Osteoblast (primary cell): ENCODE measurements around a stretch of chr18.

- CAGE, long polyA plus RNA: no peak
- RRBS: no CpG with 5 or more reads among the region's 18 CpGs
Measured at GRCh38 chr18:79917889-79918474, 33.5 kb downstream of the SLC66A2 start.

GRCh38 chr18:79934331-79935294 is 16.8 kb downstream of the SLC66A2 start:
- CAGE, long polyA plus RNA: no peak
- RRBS: no CpG with 5 or more reads among the region's 10 CpGs

DNA sequence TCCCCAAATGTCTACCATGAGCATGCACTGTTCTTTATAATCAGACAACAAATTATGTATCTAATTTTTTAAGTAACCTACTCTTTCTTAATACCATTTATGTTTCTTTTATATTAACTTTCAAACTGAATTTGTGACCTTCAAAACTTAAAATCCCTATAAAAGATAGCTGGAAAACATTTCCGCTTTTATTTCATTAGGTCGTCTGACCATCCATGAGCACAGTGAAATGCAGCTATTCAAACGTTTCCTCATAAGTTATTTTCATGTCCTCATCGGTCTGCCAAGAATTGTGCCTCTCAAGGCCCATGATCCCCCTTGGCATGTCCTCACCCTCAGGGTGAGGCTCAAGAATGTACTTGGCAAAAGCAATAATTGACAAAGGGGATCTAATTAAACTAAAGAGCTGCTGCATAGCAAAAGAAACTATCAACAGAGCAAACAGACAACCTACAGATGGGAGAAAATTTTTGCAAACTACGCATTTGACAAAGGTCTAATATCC is 12.4 kb downstream of the SLC66A2 start:
- CAGE, long polyA plus RNA: no peak
- RRBS: no CpG with 5 or more reads among the region's 5 CpGs

DNA sequence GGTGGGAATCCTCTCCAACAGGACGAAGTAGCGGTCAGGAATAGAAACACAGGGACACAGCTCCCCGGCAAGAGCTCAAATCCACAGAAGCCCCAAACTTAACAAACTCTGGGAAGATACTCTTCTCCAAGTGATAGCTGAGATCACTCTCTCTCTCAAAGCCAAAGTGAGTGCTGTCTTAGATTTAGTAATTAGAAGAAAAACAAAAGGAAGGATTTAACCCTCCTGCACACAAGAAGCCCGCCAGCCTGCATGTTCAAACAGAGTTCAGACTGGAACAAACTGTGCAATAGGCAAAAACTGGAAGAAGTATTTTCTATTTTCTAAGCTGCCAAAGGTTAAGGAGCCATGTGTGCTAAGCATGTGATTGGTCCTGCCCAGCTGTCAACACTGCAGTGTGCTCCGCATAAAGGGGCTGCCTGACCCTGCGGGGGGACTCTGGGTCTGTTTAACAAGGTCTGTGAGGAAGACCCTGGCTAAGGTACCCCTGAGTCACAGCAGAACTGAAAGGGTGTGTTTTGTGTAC is 9.0 kb downstream of the SLC66A2 start:
- CAGE, long polyA plus RNA: no peak
- RRBS: no CpG with 5 or more reads among the region's 6 CpGs

- CAGE, long polyA plus RNA: no peak
- RRBS: no CpG with 5 or more reads among the region's 7 CpGs
Measured at GRCh38 chr18:79944575-79945292, 6.7 kb downstream of the SLC66A2 start.

GRCh38 chr18:79946907-79947371 is 4.5 kb downstream of the SLC66A2 start:
- CAGE, long polyA plus RNA: no peak
- RRBS: no CpG with 5 or more reads among the region's 4 CpGs

DNA sequence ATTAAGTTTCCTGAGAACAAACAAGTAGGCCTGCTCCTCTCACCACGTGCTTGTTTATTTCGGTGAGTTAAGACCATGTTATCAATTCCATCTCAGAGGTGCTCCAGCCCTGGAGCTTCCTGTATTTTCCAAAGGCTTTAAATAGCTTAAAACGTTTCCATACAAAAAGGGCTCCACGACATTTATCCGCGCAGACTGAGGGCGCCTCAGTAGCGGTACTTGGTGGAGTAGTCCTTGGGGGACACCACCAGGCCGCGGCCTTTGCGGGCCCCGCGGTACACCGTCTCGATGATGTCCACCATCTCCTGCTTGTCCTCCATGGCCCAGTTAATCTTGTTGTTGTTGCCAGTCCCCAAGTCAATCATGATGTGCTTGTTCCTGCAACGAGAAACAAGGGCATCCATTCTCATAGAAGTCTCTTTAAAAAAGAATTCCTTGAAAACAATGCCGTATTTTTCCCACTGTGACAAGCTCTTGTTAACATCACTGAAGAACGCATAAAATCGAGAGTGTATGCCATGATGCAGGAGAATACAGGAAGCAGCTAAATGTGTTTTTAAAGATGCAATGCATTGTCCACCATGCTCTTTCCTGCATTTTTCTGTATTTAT is 9.1 kb downstream of the HSBP1L1 start:
- CAGE, long polyA plus RNA: no peak
- RRBS: no CpG with 5 or more reads among the region's 19 CpGs

DNA sequence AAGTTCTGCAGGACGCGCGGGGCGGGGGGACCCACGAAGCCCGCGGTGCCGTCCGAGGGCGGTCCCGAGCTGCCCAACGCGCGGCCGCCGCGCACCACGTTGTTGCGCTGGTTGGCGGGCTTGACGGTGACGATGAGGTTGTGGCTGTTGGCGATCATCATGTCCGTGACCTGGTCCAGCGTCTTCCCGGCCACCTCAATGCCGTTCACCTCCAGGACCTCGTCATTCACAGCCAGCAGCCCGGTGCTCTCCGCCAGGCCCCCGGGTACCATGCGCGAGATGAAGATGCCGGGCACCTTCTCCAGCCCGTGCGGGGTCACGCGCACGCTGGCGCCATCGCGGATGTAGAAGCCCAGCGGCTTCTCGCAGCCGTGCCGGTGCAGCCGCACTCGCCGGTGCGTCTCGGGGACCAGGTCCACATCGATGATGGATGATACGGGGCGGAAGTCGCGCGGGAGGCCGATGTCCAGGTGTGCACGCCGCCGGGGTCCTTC is 51.0 kb downstream of the ADNP2 start:
- CAGE, long polyA plus RNA: no peak
- RRBS: 89% methylated on average over 23 of the region's 61 CpGs

DNA sequence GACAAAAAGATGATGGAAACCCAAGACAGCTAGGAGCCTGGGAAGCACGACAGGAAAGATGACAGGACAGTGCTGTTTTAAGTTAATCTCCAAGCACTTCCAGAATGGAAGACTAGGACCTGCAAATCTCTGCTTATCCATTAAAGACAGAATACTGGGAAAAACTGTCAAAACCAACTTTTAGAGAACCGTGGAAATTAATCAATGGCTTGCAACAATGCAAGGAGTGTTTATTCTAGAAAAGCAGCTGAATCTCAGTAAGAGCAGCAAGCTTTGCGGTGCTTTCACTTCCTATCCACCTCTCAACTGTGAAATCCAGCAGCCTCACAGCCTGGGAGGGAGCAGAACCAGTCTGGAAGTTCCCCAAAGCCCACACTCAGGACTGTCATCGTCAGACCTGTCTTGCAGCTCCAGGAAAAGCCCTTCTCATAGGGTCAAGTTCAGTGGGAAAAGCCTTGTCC is 37.2 kb downstream of the PARD6G start:
- CAGE, long polyA plus RNA: no peak
- RRBS: no CpG with 5 or more reads among the region's 4 CpGs